ENCODE measurements around a stretch of chr3.

DNA sequence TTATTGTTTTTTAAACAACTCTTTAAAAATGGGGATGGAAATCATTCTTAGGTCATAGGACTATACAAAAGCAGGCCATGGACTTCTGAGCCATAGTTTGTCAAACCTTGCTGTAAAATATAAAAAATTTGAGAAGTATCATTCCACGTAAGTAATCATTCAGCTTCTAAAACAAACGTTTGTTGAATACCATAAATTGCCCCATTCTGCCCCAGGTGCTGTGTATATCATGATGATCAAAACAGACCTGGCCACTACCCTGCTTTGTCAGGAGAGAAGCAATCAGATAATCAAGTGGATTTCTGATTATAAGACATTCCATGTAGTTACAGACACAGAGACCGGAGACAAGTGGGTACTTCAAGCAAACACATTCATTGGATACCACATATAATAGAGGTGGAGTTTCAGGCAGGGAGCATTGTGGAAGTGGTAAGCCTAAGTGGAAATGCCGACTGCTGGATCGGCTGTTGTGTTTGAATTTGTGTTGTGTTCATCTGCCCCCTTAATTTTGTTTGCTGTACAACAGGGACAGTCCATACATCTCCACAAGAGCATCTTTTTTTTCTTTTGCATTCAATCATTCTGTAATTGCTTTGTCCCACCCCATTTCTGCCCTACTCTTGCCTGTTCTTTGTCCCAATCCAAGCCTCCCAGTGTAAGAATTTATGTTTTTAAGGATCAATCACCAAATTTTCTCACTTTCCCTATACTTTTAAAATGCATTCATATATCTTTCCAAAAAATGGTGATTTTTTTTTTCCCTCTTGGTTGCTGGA is 61.8 kb downstream of the TGFBR2 start:
- RRBS, result no CpG with 5 or more reads among the region's 5 CpGs

DNA sequence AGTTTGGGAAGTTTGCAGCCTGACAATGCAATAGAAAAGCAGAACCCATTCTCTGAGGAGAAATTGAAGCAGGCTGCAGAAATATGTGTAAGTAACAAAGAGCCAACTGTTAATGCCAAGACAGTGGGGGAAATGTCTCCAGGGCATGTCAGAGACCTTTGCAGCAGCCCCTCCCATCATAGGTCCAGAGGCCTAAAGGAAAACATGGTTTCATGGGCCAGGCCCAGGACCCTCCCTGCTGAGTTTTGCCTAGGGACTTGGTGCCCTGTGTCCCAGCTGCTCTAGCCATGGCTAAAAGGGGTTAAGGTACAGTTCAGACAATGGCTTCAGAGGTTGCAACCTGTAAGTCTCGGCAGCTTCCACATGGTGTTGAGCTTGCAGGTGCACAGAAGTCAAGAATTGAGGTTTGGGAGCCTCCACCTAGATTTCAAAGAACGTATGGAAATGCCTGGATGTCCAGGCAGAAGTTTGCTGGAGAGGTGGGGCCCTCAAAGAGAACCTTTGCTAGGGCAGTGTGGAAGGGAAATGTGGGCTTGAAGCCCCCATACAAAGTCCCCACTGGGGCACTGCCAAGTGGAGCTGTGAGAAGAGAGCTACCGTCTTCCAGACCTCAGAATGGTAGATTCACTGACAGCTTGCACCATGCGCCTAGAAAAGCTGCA is 73.6 kb downstream of the STT3B start:
- RRBS, result no CpG with 5 or more reads among the region's 4 CpGs

- RRBS, result no CpG with 5 or more reads among the region's 2 CpGs
Observed at GRCh38 chr3:31617754-31618688, 85.3 kb downstream of the STT3B start.

DNA sequence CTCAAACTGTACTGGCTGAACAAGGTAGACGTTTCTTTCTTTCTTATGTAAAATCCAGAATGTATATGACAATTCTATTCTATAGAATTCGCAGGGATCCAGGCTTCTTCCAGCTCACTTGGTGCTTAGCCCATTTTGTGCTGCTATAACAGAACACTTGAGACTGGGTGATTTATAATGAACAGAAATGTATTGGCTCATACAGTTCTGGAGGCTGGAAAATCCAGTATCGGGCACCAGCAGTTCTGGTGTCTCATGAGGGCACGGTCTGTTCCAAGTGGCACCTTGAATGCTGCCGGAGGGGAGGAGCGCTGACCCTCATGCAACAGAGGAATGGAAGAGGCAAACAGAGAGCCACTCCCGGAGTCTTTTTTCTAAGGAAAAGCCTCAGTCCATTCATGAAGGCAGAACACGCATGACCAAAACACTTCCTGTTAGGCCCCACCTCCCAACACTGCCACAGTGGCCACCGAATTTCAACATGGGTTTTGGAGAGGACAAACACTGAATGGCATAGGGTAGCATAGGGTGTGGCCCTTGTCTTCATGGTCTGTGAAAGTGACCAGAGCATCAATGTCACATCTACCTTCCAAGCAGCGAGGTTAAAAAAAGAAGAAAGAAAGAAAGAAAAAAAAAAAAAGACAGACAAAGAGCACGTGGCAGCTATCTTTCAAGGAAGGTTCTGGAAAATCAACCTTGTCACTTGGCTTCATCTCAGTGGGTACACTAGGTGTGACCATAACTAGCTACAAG is 46.0 kb downstream of the GPD1L start:
- RRBS, result 97% methylated on average over 3 of the region's 11 CpGs

DNA sequence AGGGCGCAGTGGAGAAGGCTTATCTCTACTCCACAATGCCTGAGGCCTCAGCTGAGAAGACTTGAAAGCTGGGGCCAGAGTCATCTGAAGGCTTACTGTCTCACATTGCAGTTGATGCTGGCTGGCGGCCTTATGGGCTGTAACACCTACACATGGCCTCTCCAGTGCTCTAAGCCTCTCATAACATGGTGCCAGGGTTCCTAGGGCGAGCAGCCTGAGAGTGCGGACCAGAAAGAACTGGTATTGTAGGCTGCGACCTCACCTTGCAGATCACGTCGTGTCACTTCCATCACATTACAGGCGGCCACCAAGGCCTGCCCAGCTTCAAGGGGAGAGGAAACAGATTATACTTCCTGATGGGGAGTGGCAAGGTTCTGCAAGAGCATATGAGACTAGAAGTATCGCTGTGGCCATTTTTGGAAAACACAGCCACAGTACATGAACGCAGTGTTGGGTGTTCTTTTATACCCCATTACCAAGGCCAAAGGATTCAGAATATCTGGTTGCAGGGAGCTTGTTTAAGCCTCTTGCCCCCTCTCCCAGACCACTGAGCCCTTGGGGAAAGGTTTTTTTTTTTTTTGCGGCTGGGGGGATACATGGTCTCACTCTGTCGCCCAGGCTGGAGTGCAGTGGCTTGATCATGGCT is 32.5 kb downstream of the CMTM7 start:
- RRBS, result no CpG with 5 or more reads among the region's 12 CpGs

GRCh38 chr3:32424782-32425237 is 33.2 kb downstream of the CMTM7 start:
- RRBS, result no CpG with 5 or more reads among the region's 5 CpGs

DNA sequence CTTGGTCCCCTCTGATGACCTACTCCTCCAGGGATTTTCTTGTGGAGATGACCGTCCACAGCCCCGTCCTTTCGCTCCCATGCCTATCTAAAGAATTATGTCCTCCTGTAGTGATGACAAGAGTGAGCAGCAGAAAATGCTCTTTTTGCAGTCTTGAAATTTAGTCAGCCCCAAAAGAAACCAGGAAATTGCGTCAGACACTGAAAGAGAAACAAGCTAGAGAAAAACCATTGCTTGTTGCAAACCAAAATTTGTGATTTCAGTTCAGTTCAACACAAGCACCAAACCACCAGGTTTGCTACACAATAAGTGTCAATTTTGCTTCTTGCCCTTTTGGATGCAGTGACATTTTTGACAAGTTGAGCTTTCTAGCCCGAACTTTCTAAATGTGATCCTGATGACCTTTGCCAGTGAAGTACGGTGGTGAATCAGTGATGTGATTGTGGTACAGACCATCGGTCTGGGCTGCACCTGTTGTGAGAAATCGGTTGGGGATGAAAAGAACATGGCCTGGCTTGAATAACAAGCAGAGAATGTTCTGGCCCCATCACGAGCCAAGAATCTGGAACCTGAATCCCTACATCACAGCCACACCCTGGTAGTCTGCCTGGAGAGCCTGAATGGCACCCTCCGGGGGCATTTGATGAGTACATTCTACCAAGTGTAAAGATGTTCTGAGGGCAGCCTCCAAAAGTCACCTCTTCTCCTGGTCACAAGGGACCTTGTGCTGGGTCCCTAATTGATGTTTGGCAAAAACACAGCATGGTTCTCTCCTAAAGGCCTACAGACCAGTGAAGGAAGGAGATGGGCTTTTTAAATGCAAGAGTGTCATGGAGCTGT is 41.5 kb downstream of the CMTM7 start:
- RRBS, result no CpG with 5 or more reads among the region's 10 CpGs

DNA sequence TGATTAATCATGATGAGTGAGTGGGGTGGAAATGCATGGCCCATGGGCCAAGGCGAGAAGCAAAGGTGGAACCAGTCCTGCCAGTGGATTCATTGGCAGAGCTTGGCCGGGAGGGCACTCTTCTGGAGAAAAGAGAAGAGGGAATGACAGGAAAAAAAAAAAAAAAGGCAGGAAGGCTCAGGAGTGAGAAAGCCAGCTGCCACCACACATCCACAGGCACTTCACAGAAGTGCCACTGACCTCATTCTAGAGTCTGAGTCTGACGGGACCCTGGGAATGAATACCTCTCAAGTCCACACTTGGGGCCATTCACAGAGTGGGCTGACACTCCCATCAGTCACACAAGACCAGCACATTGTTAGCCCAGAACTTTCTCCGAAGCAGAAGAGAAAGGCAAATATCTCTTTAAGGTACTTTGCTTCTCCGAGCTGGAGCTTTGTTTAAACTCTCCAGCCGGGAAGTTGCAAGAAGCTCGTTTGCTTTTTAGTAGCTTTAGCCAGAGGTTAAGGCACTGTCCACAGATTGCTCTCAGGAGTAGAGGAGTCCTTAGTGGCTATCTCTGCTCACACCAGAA is 53.9 kb downstream of the CMTM6 start:
- RRBS, result no CpG with 5 or more reads among the region's 7 CpGs

DNA sequence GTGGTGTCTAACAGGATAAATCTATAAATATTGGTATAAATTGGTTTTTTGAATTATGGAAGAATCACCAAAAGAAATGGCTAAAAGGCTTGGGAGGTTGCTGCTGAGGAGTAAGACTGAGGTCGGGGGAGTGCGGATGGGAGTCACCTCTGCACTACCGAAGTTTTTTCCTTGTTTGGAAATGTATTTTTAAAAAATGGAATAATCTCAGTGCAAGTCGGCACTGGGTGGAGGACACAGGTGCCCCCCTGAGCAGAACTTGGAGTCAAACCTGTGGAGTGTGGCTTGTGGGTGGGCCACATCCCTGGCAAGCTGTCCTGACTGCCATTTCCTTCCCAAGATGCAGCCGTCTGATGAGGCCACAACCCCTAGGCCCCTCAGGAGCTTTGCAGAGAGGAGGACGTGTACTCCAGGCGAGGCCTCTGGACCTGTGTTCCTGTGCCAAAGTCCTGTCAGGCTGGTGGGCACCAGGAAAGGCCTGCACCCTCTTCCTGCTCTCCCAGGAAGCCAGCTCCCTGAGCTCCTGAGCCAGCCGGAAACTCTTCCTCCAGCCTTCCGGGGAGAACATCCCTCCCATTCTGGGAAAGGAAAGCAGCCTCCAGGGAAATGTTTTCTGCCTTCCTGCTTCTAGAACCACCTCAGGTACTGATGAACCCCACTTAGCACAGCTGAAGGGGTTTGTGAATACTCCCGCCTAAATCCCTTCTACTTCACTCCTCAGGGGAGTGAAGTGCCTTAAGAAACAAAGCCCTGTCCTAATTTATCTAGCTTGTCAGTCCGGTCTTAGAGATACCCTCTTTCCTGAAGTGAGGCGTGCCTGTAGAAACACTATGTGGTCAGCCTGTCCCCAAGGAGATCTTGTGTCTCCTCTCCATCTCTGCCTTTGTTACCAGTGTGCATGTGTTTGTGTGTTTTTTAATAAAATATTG is 48.5 kb downstream of the CMTM6 start:
- RRBS, result no CpG with 5 or more reads among the region's 12 CpGs

DNA sequence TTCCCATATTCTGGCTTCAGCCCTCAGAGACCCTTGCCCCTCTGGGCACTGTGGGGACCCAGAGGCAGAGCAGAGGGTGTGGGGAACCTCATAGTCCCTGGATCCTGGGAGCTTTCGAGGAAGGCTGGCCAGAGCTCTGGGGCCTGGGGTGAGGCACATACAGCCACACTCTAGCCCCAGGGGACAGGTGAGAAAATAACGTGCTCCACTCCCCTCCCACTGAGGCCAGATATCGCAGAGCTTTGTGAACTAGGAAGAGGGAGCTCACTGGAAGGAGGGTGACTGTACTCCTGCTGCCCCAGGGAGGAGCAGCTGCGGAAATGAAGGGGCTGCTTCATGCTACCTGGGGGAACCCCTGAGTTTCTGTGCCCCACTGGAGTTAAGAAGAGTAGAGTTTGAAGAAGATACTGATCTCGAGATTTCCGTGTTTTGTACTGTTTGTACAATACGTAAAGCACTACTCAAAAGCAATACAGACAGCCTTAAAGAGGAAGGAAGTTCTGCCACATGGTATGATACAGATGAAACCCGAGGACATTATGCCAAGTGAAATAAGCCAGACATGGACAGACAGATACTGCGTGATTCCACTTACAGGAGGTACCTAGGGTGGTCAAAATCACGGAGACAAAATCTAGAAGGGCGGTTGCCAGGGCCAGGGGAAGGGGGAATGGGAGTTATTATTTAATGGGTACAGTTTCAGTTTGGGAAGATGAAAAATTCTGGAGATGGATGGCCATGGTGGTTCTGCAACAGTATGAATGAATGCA is 44.6 kb downstream of the CMTM6 start:
- RRBS, result no CpG with 5 or more reads among the region's 11 CpGs

GRCh38 chr3:32577462-32578163 is 7.0 kb upstream of the DYNC1LI1 start:
- RRBS, result no CpG with 5 or more reads among the region's 6 CpGs

DNA sequence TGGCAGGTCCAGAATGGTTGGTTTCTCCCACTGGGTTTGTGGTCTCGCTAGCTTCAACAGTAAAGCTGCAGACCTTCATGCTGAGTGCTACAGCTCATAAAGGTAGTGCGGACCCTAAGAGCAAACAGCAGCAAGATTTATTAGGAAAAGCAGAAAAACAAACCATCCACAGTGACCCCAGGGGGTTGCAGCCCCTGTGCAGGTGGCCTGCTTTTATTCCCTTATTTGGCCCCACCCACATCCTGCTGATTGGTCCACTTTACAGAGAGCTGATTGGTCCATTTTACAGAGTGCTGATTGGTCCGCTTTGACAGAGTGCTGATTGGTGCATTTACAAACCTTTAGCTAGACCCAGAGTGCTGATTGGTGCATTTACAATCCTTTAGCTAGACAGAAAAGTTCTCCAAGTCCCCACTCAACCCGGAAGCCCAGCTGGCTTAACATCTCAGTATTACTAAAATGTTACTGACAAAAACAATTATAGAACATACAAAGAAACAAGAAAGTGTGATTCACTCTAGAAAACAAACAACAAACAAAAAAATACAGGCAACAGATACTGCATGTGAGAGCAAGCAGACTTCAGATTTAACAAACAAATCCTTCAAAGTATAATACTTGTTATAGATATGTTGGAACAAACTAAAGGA is 11.2 kb upstream of the CNOT10 start:
- RRBS, result no CpG with 5 or more reads among the region's 4 CpGs

- RRBS, result no CpG with 5 or more reads among the region's 1 CpG
Observed at GRCh38 chr3:32684004-32684524, 924 bp upstream of the CNOT10 start.

DNA sequence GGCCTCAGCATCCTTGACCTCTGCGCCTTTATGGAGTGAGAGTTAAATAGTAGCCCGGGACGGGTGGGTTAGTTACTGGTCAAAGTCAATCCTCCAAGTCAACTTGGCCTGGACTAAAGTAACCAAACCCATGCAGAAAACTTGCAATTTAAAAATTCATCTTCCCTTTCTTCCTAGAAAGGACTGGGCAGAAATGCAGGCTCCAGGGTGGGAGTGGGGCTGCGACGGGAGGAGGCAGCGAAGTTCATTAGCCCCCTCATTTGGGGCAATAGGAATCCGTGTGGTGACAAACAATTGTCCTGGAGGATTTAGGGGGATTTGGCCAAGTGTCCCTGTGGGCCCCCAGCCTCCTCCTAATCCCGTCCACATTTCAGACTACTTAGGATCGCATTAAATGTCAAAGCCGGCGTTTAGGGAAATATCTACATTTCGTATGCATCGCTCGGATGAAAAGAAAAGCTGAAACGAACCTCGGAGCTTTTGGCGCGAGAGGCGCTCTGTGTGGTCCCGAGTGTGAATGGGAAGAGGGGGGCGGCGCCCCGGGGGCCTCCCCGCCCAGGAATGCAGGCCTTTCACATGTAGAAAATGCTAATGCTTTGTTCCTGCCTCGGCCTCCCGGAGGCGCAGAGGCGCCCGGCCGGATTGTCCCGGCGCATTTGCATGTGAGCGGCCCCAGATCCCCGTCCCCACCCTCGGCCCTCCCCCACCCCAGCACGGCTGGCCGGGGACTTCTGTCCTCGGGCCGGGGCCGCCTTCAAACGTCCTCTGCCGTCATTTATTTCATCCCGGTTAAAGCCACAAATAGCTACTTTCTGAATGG is 37.2 kb upstream of the TRIM71 start:
- RRBS, result 1% methylated on average over 16 of the region's 43 CpGs

DNA sequence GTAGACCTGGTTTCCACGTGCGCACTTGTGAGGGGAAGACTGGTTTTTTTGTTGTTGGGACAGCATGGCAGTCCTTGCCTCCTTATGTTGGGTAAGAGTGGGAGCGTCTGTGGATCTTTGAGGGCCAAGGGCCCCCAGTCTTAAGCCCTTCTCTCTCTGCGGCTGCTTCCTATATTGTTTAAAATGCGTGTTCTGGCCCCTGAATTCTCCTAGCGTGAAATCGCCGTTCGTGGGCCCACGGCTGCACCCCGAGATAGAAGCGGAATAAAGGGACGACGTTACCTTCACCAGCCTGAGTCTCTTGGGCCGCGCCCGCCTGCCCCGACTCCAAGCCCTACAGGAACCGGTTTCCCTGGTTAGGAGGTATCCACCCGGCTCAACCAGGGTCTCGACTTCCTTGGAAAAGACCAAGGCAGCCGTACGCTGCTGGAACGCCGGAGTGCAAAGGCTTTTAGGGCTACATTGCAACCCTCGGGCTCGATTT is 1.7 kb downstream of the TRIM71 start:
- RRBS, result 12% methylated on average over 6 of the region's 27 CpGs

DNA sequence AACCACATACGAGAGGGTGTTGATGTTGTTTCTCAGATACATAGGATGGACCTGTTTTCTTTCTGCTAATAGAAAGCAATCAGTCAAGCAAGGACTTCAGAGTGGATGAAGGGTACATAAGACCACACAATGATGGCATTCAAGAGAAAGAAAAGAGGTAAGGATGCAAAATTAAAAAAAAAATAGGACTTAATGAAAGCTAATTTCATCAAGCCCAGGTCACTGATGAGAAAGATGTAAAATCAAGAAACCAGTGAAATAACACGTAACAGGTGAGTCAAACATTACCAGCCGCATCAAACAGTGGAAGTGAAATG is 6.2 kb downstream of the GLB1 start:
- RRBS, result no CpG with 5 or more reads among the region's 3 CpGs

GRCh38 chr3:33448102-33448510 is 7.9 kb upstream of the UBP1 start:
- RRBS, result no CpG with 5 or more reads among the region's 10 CpGs

DNA sequence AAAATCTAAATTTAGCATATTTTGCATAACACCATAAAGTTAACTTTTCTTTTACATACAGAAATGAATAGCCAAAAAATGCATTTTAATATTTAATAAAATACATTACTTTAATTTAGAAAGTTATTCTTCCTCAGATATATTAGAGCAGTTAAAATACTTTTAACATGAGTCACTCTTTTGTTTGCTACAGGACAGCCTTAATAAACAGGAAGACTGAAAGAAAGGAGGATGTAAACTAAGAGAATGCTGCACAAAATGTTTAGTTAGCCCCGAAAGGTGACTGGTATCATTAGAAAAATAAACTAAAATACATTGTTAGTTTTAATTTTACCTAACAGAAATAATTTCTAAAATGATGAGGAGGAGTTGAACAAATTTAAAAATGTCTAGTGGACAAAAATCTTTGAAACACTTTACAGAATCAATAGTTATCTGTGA is 138.1 kb upstream of the UBP1 start:
- RRBS, result no CpG with 5 or more reads among the region's 1 CpG

GRCh38 chr3:33602608-33603275 is 115.3 kb downstream of the CLASP2 start:
- RRBS, result no CpG with 5 or more reads among the region's 9 CpGs

Data from non-pigmented ciliary epithelial cell (primary cell).